ENCODE data around the gene SCN2B.

DNA sequence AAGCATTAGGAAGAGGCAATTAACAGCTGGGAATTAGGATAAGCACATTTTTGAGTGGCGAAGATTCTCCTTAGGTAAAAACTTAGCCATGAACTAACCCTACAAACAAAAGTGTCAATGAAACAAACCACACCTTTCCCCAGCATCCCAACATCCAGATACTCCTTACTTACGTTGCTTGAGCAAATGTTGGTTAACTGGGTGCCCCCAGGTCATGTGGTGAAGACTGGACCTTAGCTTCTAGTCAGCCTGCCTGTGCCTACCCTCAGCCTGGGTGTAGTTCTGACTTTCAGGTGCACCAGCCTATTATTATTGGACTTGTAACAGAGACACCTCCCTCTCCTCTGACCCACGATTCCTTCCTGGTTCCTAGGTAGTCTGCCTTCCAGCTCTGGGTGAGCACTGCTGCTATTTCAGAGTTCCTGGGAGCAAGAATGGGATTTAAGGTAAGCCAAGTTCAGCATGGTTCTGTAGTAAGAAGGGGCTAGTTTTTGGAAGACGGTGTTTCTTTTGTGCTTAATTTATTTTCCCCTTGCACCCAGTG lies 138.3 kb downstream of the DSCAML1 start:
- PRO-cap = no peak

GRCh38 chr11:117778973-117779269 lies 18.1 kb downstream of the DSCAML1 start:
- PRO-cap = no peak

- PRO-cap = no peak
These were observed 15.0 kb downstream of the FXYD6 start for GRCh38 chr11:117861167-117862097.

DNA sequence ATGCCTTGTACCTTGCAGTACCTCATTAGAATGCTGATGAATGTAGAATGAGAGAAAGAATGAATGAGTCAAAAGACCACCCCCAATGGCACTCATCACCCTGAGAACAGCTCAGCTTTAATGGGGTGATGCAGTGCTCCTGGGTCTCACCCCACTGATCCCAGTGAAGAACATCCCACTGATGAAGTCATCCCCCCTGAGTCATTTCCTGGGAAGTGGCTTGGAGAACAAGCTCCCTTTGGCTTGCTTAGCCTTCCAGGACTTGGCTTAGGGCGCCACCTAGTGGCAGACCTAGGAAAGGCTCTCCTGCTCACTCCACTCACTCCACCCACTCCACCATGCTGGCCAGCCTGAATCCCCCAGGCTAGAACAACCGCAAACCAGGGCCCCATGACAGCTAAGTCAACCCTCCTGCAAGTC lies 17.6 kb upstream of the TMPRSS13 start:
- PRO-cap = no peak

DNA sequence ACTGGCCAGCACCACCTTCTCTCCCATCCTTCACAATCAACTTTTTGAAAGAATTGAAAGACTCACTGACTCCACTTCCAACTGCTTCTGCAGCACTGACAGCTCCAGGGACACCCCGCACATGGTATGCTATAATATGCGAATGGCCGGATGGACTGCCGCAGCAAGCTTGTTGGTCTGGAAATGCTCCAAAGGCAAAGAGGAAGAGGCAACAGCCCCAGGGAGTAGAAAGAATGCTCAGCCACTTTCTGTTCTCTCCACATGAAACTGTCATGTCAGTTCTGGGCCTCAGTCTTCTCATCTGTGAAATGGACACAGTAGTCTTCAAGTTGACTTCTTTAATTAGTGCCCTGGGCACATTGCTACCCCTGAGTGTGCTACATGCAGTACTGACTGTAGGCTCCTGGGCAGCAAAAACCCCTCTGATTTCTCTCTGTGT lies 19.9 kb downstream of the IL10RA start:
- PRO-cap = no peak

DNA sequence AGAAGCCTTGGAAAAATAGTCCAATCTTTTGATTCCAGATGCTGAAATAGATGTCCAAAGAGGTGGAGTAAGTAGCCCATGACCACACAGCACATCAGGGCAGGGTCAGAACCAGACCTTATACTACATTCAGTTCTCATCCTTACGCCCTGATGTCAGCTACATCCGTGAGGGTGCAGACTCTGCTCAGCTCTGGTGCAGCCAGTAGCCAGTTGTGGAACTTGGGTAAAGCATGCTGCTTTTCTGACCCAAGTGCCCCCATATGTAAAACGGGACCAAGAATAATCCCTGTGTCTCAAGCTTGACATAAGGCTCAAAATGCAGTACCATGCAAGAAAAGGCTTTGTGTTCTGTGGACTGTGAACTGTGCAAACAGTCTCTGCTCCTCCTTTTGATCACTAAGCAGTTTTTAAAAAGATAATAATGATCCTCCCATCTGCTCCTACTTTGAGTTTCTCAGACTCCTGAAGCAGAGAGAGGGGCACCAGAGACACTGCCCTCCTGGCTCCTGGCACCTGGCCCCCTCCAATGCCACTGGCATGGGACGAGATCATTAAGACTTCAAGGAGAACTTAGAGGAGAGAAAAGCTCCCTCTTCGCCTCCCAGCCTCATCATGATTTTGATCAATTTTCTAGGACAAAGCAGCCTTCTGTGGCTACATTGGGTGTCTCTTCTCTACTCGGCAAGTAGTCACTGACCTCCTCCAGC lies 23.7 kb downstream of the IL10RA start:
- PRO-cap = no peak

DNA sequence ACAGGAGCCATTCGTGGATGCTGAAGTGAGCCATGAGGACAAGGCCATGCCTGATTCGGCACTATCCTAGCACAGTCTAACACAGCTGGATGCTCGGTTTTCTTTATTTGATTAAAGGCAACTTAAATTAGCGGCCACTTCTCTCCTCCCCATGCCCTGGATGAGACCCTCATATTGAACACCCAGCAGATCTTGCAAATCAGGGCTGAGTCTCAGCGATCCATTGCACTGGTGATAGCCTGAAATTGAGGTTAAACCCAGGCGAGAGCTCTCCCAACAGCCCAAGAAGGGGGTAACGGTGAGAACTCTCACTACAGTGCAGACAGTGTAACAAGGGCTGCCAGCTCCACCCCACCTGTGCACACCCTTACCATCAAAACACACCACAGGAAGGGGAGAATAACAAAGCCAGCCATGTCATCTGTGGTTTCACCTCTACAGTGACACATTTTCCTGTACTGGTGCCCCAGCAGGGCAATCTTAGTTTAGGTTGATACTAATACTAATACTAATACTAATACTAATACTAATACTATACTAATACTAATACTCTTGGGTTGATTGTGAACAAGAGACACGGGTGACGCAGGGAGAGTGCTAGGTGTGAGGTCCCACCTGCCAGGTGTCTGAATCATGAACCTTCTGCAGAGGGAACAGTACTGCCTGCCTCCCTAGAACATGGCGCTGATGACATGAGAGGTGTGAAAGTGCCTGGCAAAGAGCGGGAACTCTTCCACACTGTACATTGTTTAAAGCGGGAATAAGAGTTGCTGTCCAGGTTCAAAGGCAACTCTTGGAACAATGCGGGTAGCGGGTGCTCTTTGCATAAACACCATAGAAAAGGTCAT lies 25.3 kb upstream of the TMPRSS4 start:
- PRO-cap = no peak

GRCh38 chr11:118088315-118088769 lies 1.6 kb upstream of the SMIM35 start:
- PRO-cap = no peak

DNA sequence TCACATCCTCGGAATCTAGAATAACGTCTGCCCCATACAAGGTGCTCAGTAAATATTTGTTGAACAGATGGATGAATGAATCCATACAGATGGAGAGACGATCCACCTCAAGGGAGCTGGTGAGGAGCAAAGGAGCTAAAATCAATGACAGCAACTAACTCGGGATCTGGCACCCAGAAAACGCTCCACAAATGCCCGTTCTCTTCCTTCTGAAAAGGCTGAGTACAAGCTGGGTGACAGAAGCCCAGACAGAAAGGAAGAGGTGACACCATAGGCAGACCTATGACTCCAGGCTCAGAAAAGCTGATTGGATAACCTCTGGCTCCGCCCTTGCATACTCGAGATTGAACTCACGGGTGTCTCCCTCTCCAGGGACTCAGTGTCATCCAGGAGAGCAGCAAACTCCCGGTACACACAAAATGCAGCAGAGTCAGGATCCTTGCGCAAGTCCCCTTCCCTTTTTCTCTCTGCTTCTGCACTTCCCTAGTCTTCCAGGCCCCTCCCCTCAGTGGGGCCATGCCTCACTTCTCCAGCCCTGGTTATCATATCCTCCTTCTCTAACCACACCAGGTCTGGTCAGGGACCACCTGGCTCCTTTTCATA lies 9.9 kb downstream of the SCN4B start:
- PRO-cap = no peak

DNA sequence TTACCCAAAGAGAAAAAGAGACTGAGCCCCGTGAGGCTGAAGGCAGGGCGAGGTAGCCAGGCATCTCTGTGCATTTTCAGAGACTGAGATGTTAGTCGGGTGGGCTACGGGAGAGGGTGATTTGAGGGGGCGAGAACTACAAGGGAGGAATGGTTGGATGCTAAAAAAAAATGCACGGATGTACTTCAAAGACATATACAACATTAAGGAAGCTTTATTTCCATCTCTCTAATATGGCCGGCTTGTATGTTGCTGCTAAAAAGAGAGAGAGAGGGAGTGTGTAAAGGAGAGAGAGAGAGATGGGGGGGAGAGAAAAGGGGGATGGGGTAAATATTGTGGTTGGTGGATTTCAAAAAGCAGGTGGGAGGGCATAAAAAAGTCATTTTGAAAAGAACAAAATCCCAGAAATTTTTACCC lies at the start of gene SCN2B:
TSS of gene SCN2B (minus strand) at position 282 of the 417 bp plus-strand sequence.
- PRO-cap = no peak

- PRO-cap = no peak
These were observed 6.6 kb upstream of the JAML start for GRCh38 chr11:118231301-118231900.

DNA sequence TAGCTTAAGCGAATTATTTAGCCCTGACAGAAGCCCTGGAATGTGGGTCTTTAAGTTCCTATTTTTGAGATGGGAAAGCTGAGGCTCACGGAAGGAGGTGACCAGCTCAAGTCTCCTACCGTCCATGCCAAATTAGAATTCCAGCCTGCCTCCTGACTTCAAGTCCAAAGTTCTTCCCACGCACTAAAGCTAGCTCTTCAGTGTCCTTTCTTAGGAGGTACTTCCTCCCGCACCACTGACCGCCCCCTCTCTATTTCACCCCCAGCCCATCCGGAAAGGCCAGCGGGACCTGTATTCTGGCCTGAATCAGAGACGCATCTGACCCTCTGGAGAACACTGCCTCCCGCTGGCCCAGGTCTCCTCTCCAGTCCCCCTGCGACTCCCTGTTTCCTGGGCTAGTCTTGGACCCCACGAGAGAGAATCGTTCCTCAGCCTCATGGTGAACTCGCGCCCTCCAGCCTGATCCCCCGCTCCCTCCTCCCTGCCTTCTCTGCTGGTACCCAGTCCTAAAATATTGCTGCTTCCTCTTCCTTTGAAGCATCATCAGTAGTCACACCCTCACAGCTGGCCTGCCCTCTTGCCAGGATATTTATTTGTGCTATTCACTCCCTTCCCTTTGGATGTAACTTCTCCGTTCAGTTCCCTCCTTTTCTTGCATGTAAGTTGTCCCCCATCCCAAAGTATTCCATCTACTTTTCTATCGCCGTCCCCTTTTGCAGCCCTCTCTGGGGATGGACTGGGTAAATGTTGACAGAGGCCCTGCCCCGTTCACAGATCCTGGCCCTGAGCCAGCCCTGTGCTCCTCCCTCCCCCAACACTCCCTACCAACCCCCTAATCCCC lies 10.9 kb downstream of the CD3E start:
- PRO-cap = no peak

DNA sequence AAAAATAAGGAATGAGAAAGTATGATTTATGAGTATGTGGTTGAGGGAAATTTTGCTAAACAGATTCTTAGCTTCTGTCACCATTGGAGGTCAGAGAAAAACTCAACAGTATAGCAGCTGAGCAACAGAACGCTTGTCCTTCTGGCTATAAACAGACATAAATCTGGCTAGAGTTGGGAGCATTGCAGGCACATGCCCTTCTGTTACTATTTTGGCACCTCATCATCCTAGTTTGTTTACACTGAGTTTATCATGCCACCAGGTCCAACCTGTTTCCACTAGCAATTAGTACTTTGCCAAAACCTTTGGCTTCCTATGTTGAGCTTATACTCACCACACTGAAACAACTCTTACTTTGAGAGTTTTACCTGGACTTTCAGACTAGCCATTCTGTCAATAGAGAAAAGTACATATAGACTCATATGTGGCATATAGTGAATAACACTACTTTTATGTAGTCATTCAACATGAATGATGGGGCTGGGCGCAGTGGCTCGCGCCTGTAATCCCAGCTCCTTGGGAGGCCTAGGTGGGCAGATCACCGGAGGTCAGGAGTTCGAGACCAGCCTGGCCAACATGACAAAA lies 7.0 kb downstream of the UBE4A start:
- PRO-cap = no peak

- PRO-cap = no peak
These were observed 4.9 kb upstream of the TTC36 start for GRCh38 chr11:118522254-118522841.

GRCh38 chr11:118533846-118535069 lies 3.3 kb downstream of the TMEM25 start:
- PRO-cap = no peak

GRCh38 chr11:118592580-118593096 lies 14.8 kb upstream of the PHLDB1 start:
- PRO-cap = no peak

- PRO-cap = no peak
These were observed 1.9 kb downstream of the PHLDB1 start for GRCh38 chr11:118609290-118609781.

- PRO-cap = no peak
These were observed 7.9 kb downstream of the PHLDB1 start for GRCh38 chr11:118615192-118615876.

DNA sequence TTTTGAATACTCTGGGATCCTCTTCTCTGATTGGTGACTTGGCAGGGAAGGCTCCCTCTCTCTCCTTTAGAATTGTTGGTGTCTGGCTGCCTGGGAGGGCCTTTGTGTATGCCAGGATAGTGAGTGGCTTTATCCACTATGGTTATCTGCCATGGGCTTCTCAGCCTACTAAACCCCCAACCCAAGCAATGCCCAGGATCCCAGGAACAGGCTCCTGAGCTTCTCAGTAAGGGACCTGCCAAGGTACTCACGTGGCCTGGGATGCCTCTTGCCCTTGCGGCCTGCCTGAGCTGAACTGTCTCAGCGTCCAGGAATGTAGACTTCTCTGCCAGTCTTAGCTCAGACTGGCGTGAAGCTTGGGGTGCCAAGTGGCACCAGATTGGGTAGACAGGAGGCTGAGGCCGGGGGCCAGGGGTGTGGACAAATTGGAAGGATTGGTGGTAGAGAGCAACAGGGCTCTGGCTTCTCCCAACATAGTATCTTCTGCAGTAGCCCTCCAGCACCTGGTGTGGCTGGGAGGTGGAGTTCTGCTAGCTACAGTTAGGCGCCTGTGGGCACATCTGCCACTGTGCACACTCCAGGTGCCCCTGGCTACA lies 15.5 kb downstream of the PHLDB1 start:
- PRO-cap = no peak

GRCh38 chr11:118629556-118630216 lies 22.3 kb downstream of the PHLDB1 start:
- PRO-cap = no peak